A172 (cell line): ENCODE results near the gene LATS1.

DNA sequence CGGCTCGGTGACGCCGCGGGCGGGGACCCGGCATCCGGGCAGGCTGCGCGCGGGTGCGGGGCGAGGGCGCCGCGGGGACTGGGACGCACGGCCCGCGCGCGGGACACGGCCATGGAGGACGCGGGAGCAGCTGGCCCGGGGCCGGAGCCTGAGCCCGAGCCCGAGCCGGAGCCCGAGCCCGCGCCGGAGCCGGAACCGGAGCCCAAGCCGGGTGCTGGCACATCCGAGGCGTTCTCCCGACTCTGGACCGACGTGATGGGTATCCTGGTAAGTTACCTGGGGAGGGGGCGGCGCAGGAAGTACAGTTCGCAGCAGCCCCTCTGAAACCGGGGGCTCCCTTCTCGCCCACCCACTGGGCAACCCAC, 301 bp downstream of the SASH1 start:
- RAMPAGE, long total RNA: no peak

DNA sequence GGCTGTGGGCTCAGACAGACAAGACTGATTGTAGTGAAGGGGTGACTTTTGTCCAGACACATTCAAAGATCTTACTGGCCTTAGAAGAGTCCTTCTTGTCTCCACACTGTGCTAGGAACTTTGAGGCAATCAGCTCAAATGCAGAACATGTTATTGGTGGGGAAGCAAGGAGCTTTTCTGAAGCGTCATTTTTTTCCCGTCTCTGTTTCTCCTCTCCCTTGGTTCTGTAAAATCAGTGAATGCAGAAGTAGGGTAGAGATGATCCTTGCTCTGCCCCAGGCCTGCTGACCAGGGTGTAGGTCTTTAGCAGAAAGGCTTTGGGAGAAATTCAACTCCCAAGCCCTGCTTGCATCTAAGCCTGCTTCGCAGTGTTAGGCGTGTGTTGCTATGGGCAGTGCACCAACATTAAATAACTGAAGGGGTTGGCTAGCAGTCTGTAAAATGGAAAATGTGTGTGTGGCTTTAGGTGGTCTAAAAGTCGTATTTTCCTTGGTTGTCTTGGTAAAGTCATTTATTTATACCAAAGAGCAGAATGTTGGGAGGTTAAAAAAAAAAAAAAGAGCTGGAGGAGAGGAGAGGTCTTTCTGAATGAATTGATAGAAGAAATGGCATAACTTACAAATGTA, 45.9 kb downstream of the SASH1 start:
- RAMPAGE, long total RNA: no peak

- RAMPAGE, long total RNA: no peak
These were observed 63.8 kb downstream of the SASH1 start for GRCh38 chr6:148406350-148406922.

DNA sequence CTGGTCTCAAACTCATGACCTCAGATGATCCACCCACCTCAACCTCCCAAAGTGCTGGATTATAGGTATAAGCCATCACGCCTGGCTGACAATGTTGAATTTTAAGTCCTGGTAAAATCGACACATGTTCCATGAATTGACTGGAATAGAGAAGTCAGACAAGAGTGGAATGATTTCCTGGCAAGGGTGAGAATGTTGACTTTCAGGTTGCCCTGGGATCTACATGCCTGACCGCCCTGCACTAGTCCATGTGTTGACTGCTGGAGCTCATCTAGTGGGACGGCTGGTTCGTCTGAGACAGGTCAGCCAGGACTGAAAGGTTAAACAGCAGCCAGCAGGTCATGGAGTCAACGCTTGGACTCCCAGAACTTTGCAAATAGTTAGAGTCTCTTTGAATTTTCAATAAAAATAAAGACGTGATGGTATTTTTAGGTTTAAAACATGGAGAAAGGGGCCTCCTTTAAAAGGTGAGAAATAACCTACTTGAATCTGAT, 88.8 kb downstream of the SASH1 start:
- RAMPAGE, long total RNA: no peak

DNA sequence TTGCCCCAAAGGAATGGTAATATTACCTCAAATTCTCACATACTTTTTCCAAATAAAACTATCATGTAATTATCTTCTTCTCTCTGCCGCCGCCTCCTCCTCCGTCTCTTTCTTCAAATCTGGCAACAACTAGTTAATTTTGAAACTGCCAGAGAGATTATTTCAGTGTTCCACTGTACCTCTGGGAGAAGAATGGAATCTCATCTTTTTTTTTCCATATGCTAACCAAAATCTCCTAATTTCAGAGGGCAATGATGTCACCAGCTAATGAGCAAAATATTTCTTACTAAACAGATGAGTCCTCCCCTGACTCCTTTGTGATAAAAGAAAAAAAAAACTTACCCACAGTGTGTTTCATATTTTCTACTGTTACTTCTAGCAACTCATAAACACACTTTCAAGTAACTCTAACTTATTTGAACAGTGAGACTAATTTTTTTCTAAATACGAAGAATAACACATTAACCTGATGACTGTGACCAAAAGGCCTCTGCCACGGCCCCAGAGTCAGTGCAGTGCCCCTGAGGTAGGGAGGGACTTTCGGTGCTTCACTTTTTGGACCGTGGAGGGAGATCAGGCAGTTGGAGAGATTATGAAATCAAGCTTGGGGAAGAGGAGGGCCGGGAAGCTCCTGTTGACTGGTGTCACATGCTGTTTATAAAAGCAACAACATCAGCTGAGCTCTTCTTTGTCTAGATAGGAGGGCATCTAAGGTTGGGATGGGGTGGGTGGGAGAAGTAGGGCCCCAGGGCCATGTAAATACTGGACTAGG, 159.6 kb downstream of the SASH1 start:
- RAMPAGE, long total RNA: no peak

DNA sequence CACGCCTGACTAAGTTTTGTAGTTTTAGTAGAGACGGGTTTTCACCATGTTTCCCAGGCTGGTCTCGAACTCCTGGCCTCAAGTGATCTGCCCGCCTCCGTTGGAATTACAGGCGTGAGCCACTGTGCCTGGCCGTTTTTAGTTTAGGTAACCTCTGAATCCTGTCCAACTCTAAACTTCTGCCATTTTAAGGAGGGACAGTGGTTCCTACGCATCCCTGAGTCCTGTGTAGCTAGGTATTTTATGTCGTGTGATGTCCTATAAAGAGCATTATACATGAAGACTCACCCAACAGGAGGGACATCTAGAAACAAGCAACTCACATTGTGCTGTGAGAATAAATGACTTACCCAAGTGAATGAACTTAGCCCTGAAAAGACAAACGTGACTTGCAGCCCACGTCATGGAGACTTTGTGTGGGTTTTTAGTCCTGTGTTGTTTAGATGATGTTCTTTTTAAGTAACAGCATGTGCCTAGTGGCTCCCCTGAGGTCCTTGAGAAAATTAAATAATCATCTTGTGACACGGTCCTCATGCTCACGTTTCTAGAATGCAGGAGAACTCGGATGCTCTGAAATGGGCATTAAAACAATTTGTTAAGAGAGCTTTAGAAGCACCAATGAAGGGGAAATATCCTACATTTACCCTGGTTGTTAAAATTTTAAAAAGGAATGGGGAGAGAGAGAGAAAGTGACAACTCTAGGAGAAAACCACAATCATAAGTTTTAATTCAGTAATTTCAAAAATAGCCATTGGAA, 165.1 kb downstream of the SASH1 start:
- RAMPAGE, long total RNA: no peak

- RAMPAGE, long total RNA: no peak
These were observed 175.9 kb downstream of the SASH1 start for GRCh38 chr6:148518320-148519061.

GRCh38 chr6:148979352-148979988, 232.6 kb downstream of the UST start:
- RAMPAGE, long total RNA: no peak

DNA sequence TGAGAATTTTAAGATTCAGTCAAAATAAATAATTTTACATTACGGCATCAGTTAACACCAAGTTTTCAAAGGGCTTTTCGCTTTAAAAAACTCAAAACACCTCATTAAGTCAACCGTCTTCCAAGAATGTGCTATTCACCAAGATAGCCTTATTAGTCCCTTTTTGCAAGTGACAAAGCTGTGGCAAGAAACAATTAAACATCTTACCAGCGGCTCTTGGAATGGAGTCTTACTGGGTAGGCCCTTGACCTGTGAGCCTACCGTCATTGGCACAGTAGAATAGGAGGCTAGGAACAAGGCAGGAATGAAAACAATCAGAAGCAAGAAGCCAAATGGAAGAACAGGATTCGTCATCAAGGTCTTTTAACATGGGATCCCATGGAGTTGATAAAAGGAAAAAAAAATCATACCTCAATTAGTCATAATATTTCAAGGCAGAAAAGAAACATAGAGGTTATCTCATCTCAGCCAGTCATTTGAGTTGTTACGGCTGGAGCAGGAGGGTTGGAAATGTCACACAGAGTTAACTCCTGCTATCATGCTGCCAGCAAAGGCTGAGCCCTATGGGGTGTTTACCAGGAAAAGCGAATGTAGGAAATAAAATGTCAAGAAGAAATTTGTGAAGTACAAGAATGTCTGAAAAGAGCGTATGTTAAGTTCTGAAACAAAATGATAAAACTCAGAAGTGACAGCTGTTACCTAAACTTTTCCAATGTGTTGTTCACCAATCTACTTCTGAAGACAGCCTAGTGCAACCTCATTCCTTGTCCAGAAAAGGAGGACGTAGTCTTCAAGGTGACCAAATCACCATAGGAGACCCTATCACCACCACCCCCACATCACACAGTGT, 236.5 kb downstream of the UST start:
- RAMPAGE, long total RNA: no peak

- RAMPAGE, long total RNA: no peak
These were observed 148.0 kb upstream of the TAB2 start for GRCh38 chr6:149169590-149169852.

GRCh38 chr6:149320773-149321363, 3.4 kb downstream of the TAB2 start:
- RAMPAGE, long total RNA: no peak

GRCh38 chr6:149331057-149332275, 14.0 kb downstream of the TAB2 start:
- RAMPAGE, long total RNA: no peak

- RAMPAGE, long total RNA: no peak
These were observed 20.4 kb downstream of the TAB2 start for GRCh38 chr6:149337583-149338713.

- RAMPAGE, long total RNA: no peak
These were observed at the start of gene LATS1 for GRCh38 chr6:149717952-149718466. LATS1 (minus strand) TSS chr6:149718101.

- RAMPAGE, long total RNA: no peak
These were observed 462 bp downstream of the ULBP2 start for GRCh38 chr6:149942196-149942756.

DNA sequence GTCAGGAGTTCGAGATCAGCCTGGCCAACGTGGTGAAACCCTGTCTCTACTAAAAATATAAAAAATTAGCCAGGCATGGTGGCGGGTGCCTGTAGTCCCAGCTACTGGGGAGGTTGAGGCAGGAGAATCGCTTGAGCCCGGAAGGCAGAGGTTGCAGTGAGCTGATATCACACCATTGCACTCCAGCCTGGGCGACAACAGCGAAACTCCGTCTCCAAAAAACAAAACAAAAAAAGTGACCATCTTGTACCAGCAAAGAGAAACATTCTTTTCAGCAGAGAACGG, 25.1 kb upstream of the PPP1R14C start:
- RAMPAGE, long total RNA: no peak

GRCh38 chr6:150134262-150134944, 8.4 kb upstream of the PPP1R14C start:
- RAMPAGE, long total RNA: no peak

GRCh38 chr6:150142079-150142737, 636 bp upstream of the PPP1R14C start:
- RAMPAGE, long total RNA: no peak

DNA sequence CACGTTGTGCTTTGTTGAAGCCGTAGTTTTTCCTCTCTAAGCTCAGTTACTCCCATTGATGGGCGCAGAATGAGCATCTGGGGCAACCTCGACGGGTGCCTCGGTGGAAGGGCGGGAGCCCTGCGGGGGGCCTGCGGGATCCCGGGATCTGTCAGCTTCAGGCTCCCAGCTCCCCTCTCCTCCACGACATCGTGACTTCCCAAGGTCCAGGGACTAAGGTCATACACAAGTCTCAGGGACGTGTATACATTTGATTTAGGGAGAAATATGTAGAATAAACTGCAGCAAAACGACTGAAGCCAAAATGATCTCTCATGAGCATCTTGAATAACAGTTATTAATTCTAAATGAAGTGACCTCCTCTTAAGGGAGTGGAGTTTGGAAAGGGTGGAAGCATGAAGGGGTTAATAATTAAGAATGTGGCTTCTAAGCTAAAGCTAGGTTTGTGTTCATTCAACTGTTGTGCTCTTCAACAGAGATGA, 1.3 kb downstream of the PPP1R14C start:
- RAMPAGE, long total RNA: no peak

DNA sequence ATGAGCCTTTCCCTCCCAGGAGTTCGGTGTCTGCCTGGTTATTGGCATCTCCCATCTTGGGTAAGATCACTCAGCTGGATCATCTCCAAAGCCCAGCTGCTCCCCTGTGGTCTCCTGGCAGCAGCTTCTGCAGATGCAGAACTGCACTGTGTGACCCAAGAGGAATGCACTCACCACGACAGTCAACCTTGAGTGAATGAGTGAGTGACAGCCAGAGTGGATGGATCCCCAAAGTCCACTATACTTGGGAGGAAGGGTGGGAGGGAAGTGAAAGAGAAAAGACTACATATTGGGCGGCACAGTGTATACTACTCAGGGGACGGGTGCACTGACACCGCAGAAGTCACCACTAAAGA, 44.7 kb upstream of the IYD start:
- RAMPAGE, long total RNA: no peak